LHCN-M2 (cell line): ENCODE measurements around a stretch of chr1.

DNA sequence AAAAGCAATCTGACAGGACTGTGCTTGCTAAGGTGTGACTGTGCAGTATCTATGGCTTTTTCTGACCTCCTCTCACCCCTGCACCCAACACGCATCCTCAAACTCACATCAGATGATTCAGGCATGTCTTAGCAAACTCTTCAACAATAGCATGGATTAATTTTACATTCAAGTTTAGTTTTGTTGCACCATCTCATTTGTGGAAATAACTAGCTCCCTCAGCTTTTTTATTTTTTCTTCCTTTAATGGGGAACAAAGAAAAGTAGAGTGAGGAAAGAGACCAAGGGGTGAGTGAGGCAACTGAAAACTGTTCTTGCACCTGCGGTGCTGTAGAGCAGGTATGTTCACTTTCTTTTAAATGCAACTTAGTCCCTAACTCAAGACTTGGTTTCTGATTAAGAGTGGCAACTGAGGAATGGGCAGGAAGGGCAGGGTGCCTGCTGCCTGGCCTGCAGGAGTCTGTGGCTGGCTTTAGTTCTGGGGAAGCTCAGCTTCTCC lies 71.3 kb upstream of the LRRC8B start:
- RAMPAGE, long total RNA: no peak

- RAMPAGE, long total RNA: no peak
These were observed 23.7 kb downstream of the LRRC8B start for GRCh38 chr1:89548141-89548822.

DNA sequence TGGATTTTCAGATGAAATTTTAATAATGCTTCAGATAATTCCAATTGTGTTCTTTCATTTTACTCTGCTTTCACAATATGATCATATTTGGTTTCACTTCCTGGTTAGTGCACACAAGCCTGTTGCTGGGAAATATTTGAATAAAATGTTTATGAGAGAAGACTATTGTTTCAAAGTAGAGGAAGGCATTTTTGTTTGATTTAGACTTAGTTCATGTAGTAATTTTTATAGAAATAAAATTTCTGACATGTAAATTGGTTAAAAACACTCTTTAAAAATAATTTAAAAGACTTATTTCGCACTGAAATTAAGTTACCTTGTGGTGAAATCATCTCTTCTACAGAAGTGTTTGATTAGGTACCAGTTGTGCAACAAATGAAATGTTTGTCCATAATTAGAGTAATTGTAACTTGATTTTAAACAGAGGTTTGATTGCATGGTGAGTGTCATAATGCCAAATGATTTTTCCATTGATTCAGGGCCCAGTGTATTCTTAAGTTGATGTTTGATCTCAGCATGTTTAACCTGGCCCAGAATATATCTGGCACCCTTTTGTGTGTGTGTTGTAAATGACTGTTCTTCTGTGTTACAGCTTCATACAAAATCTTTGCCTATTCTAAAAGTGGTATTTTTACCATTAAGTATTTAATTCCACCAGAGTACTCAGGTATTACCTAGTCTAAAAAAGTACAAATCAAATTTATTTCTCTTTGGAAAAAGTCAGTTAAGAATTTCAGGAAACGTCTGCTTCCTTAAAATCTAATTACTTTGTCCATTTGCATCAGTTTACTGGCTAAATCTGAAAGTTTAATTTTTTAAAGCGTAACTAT lies 28.5 kb downstream of the LRRC8B start:
- RAMPAGE, long total RNA: no peak

DNA sequence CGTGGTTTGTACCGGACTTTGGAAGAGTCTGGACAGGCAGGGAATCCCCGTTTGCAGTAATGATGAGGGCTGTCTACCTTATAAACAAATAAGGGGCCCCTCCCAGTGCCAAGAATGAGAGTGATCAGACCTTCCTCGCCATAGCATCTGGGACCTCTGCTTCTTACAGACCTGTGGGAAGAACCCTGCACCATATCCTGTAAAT lies 1.6 kb downstream of the LRRC8D start:
- RAMPAGE, long total RNA: no peak

- RAMPAGE, long total RNA: no peak
These were observed 65.4 kb upstream of the ZNF326 start for GRCh38 chr1:89929313-89930013.

DNA sequence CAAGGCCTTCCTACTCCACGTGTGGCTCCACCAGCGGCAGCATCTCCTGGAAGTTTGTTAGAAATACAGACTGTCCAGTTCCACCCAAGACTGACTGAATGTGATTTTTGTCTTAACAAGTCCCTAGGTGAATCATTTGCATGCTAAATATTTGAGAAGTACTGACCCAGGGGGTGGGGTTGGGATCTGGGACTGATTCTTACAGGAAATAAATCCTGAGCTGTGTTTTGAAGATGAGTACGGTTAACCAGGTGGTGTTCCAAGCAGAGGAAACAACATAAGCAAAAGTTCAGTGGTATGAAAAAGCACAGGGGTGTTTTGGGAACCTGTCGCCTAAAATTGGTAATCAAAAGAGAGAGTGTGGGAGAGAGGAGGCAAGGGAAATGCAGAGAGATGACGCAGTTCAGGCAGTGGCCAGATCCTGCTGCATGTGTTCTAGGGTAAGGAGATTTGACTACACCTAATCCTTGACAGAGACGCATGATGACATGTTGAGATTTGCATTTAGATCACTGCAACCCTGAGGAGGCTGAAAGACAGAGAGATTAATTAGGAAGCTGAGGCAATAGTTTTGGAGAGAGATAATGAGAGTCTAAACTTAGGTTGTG lies 3.8 kb upstream of the ZNF326 start:
- RAMPAGE, long total RNA: no peak

DNA sequence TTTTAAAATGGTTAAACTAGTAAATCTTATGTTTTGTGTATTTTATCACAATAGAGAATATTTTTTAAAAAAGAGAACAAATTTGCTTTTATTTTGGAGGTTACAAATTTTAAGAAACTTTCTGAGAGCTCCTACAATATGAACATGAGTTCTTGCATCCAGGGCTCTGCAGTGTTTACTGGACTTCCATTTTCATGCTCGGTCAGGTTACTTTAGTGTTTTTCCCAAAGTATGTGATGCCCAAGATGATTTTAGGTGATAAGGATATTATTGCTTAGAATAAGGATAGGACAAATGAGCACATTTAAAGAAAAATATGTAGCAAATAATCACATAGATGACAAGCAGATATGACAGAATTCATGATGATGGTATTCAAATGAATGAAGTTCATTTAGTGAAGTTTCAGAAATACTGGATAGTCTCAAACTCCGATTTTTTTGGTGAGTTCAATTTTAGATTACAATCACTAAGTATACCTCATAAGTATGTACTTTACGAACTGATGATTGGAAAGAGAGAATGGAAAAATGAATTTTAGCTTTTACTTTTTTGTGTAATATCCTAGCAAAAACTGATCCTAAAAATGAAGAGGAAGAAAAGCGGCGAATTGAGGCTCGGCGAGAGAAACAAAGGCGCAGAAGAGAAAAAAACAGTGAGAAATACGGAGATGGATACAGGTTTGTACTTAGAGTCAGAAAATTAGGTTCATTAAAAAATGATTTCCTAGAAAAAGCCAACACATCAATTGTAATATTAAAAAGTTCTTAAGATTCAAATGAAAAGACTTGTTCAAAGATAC lies 17.8 kb downstream of the ZNF326 start:
- RAMPAGE, long total RNA: no peak

- RAMPAGE, long total RNA: no peak
These were observed 31.8 kb upstream of the BARHL2 start for GRCh38 chr1:90748876-90749335.

DNA sequence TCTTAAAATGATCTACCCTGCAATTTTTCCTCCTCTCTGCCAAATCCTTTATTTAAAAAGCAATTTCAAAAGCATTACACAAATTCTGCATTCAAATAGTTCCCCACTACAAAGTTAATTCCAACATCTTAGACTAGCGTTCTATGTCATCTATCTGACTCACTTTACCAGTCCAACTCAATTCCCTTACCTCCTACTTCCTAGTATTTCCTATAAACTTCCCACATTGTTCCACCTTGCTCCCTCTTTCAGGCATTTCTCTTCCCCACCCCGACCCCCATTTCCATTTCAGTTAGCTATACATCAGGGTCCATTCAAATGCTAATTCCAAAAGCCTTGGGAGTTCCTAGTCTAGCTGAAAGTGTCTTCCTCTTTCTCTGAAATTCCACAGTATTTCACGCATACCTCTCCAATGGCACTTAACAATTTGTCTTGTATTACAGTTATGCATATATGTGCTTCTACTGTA lies 95.0 kb downstream of the ZNF644 start:
- RAMPAGE, long total RNA: no peak

GRCh38 chr1:90974702-90975322 lies 47.0 kb downstream of the ZNF644 start:
- RAMPAGE, long total RNA: no peak

GRCh38 chr1:91019901-91020376 lies 1.9 kb downstream of the ZNF644 start:
- RAMPAGE, long total RNA: no peak

DNA sequence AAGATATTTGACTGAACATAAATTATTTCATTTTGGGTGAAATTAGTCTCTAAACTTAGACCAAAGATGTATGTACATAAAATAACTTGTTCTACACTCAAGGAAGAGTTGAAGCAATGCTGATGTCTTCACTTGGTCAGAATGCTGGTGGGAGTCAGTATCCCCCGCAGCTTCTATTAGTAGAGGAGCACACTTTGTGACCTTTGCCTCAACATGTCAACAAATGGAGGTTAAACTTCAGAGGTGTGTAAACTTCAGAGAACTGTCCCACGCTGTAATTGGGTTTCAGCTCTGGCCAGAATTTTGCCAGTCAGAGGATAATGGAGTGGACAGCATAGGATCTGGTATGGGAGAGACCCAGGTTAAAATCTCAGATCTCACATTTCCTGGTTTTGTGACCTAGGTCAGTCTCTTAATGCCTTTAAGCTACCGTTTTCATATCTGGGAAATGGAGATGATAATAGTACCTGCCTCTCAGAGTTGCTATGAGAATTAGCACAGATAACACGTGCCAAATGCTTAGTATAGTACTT lies 107.6 kb upstream of the ZNF644 start:
- RAMPAGE, long total RNA: no peak

DNA sequence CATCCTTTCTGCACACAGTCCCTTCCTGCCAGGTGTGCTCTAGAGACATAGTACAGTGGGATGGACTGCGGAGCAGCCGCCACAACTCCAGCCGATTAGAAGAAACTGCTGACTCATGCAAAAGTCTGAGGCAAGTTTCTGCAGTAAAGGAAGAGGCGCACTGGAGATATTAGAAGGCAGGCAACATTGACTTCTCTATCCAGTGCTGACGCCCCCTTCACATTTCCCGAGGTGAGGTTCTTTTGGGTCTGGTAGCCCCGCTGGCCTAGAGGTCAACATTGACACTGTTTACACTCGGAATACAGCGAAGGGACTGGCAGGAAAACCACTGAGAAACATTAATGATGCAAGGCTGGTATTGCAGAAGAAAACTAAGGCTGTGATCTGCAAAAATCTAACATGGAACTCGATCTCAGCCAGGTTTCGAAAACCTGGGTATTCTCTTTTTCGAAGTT lies 90.6 kb downstream of the CDC7 start:
- RAMPAGE, long total RNA: no peak

DNA sequence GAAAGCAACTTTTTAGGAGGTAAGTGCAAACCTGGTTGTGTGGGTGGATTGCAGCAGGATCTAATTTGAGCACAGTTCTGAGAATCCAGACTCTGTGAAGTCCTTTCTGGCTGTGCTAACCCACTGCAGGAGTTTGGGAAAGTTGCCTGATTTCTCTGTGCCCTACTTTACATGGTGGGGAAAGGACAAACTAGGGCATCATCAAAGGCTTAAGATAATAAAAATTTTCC lies 91.0 kb downstream of the CDC7 start:
- RAMPAGE, long total RNA: no peak

- RAMPAGE, long total RNA: no peak
These were observed 150.2 kb downstream of the CDC7 start for GRCh38 chr1:91650568-91651493.

DNA sequence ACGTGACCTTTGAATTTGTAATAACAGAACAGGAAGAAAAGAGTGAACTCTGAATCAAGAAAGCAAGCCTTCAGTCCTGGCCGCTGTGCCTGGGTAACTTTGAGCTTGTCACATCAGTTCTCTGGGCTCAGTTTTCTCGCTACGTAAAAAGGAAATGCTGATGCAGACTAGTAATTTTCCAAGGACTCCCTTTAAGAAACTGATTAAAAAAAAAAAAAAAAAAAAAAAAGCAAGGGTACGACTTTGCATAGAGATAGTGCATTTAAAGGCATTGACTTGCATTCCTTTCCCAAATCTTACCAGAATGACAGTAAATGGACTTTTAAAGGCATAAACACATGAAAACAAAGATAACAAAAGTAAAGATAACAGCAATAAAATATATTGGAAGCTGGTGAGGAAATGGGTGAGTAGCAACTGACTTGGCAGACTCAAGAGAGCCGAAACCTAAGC lies 189.0 kb downstream of the CDC7 start:
- RAMPAGE, long total RNA: no peak

DNA sequence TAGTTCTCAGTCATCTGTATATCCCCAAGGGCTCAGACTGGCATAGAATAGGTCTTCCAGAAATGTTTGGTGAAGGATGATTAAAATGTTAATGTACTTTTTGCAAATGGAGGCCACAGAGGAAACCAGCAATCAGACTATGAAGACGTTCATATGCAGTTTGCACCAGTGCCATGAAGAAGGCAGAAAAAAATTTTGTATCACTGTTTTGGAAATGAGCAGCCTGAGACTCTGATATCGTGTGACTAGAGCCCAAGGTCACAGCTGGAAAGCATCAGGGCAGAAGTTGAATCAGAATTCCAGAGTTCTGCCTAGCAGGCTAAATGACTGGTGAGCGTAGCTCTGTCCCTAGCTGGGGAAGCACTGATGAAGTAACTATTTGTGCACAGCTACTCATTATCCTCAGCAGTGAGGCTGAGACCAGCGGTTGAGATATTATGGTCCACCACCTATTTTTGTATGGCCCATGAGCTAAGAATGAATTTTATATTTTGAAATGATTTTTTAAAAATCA lies 186.4 kb downstream of the TGFBR3 start:
- RAMPAGE, long total RNA: no peak

DNA sequence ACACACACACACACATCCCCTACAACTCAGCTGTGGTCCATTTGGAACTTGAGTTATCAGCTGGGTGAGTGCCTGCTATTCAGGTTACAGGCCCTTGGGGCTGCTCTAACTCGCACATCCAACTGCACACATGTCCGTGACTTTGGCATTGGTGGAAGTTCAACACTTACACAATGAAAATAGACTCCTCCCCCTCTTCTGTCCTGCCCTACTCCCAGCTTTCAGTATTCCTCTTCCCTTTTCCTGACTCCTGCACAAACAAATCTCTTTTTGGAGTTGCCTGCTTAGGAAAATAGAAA lies 141.0 kb downstream of the TGFBR3 start:
- RAMPAGE, long total RNA: no peak

DNA sequence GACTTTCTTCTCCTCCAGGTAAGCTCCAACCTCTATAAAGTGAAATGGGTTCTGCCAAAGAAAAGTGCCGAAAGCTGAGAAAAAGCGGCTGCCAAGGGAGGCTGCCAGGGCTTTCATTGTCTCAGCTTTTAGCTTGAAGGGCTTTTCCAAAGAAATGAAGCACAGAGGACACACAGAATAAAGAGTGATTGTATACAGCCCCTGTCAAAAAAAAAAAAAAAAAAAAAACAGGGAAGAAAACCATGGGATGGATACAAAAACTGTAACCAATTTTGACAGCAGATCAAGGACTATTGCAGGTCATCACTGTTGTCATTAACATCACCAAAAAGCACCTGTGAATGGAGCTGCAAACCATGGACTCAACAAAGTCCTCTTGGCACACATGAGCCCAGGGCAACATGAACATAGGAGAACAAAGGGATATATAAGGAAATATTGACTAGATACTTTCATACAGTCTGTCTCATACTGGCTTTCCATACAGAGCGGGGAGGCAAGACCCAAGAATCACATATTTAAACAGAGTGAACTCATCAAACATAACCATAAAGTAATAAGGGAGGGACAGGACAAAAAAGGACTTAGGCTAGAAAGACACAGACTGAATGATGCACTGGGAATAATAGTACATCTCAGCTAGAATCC lies 126.6 kb downstream of the TGFBR3 start:
- RAMPAGE, long total RNA: no peak

DNA sequence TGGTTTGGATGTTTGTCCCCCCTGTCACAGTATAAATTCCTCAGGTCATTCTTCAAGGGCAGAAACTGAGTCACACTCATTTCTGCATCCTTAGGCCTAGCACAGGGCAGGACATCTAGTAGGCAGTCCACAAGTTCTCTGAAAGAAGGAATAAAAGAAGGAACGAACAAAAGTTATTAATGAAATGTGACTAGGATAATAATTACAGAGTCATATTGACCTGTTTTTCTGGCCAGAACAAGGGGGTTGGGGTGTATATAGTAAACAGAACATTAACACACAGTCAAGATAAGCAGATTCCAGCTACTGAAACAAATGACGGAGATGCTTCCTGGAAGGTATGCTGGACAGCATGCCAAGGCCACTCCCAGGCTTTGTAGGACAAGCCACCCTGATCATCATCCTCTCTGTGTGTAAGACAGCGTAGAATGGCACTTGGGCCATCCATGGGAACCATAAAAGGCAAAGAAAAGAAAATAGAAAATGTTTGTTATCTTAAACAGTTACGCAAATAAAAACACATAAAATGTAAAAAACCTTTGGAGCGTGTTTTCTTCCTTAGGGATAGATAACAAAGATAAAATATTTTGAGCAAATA lies 120.7 kb downstream of the TGFBR3 start:
- RAMPAGE, long total RNA: no peak